Mesenteric fat pad (tissue), 1 donor: ENCODE data around the genes HRH3, OSBPL2 and SLCO4A1.

DNA sequence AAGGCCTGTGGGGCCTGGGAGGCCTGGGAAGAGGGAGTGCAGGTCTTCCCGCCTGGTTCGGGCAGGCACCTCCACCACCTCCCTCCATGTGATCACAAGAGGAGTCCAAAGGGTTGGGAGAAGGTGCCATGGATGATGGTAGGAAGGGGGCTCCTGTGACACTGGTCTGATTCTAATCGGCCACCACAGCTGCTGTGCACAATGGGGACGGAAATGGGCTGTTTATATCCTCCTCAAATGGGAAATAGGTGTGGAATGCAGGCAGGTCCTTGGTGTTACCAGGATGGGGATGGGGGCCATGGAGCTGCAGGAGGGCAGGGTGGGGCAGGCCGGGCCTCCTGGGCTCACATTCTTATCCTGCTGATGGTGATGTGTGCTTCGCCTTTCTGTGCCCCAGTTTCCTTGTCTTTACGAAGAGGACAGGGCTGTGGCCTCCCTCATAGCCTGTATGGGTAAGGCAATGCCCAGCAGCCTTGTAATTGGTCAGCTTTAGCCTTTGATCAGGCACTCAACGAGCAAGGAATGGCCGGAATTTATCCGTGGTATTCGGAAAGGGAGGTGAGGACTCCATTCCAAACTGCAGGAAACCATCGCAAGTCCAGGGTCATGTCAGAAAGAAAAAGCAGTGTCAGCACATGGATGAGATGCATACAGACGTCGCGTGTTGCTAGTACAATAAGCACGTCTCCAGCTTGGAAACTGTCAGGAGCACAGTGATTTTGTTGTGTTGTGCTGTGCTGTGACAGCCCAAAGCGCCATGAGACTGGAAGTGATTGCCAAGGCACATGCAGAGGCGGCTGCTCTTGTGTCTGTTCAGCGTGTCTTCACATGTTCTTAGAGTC is 5.9 kb downstream of the SS18L1 start:
- PRO-cap: no peak

DNA sequence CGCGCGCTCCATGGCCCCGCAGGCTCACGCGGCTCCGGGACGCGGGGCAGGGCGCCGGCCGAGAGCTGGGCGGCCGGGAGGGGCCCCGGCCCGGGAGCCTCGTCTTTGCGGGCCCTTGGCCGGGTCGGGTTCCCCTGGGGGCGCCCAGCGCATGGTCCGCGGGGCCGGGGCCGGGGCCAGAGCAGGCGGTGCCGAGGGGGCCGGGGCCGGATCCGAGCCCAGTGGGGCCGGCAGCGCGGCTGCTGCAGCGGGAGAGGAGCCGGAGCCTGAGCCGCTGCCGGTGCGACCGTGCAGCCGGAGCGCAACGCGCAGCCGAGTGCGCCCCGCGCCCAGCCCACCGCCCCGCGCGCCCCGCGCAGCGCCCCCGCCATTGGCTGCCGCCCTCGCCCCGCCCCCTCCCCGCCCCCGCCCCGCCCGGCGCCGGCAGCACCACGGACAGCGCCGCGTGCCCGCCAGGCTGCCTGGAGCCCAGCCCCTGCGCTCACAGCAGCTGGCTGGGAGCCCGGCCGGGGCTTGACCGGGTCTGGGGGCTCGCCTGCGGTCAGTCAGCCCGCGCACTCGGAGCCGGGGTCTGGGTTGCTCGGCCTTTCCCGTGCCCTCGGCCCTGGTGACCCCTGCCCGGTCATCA is at the start of gene HRH3:
TSS of gene HRH3 (minus strand) at position 320 of the 628 bp plus-strand sequence.
- PRO-cap: no peak

DNA sequence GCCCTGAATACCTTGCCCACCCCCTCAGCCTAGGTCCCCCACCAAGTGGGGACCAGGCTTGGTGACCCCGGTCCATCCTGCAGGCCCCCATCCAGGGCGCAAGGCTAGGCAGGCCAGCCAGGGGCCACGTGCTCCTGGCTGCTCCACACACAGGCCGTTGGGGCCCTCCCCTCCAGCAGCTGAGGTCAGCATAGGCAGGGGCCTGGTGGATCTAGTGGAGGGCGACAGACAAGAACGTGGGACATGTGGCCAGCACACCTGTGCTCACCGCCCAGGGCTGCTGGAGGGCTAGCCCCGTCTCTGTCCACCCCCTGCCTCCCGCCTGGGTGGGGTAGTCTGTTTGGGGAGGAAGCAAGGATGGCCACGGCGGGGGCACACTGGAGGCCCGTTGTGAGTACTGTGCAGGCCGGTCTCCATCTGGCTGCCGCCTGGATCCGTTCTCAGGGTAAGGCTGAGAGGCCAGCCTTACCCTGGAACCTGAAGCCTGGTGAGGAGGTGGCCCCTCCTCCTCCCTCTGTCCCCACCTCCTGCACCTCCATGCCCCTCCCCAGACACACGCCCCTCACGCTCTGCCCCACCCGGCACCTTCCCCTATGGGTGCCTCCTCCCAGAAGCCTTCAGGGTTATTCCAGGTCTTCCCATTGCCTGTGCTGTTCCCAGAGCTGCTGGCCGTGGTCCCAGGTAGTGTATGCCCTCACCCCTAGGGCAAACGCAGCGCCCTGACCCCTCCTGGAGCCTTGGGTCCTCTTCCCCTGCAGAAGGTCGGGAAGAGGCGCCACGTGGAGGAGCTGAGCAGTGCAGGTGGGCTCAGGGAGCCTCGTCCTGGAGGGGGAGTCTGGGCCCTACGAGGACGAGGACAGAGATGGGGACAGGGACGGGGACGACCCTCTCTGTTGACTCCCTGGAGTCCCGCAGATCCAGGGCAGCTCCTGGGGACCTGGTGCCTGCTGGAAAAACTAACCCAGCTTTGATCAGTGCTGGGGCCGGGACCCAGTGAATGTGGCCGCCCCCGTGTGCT is 7.9 kb upstream of the HRH3 start:
- PRO-cap: no peak

- PRO-cap: unidirectional peak, plus-strand start at chr20:62238524
Measured at GRCh38 chr20:62237844-62238820, at the start of gene OSBPL2. OSBPL2 (plus strand) TSS chr20:62238521.

DNA sequence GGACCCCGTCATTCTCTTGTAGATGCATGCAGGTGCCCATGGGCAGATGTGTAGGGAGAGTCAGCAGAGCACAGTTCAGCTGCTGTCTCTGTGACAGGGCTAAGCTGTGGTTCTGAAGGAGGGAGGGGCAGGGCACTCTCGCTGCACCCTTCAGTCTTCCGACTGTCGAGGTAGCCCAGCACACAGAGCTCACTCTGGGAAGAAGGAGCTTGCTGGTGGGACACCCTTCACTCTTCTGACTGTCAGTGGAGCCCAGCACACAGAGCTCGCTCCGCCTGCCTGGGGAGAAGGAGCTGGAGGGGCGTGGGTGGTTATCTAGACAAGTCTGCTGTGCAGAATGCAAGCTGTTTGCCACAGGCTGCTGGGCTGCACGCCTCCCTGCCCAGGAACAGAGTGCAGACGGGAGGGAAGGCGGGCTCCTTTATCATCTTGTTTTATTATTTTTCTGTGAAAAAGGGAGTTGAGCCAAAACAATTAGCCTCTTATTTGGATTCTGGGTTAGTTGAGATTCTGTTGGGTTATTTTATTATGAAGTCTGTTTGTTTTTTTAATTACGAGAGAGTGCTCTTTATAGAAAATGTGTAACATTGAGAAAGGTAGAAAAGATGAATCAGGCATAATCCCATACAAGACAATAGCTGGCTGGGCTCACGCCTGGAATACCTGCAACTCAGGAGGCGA is 28.2 kb upstream of the ADRM1 start:
- PRO-cap: no peak

- PRO-cap: no peak
Measured at GRCh38 chr20:62349582-62349950, 17.5 kb downstream of the LAMA5 start.

GRCh38 chr20:62352193-62352692 is 14.9 kb downstream of the LAMA5 start:
- PRO-cap: no peak

DNA sequence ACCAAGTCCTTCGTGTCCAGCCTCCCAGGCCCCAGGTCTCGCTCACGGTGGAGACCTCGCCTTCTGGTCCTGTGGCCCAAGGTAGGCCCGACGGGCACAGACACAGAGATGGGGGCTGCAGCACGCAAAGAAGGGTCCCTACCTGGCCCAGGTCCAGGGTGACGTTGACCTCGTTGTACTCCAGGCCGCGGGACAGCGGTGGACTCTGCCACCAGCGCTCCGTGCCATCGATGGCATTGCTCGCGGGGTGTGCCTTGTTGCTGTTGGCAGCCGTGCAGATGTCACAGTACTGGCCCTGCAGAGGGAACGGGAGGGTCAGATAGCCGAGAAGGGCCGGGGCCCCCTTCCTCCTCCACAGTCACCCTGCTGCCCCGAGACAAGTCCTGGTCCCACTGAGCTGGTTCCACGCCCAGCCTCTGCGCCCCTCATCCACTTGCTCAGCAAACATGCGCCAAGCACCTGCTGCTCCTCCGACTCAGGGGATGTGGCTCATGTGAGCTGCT is 4.8 kb downstream of the LAMA5 start:
- PRO-cap: no peak

- PRO-cap: no peak
Measured at GRCh38 chr20:62382328-62382966, 4.5 kb upstream of the RPS21 start.

DNA sequence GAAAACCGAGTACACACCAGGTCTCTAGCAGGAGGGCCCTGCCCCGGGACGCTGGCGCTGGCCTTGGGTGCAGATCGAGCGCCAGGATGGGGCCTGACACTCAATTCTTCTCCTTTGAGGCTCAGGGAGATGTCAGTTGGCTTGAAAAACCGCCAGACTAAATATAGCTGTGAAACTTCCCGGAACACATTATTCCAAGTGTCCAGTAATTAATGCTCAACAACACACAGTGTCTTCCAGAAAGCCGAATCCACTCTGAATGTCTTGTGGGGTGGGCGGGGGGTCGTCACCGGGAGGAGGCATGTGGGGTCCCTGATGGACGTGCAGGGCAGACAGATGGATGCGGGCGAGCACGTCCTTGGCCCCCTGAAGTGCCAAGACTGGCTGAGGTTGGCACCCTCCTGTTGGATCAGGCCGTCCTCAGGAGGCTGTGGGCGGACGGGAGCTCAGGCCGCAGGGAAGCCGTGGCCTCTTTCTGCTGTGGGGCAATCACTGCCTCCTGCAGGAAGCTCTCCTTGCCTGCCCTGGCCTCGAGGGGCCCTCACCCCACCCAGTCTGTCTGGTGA is 19.3 kb upstream of the GATA5 start:
- PRO-cap: no peak

DNA sequence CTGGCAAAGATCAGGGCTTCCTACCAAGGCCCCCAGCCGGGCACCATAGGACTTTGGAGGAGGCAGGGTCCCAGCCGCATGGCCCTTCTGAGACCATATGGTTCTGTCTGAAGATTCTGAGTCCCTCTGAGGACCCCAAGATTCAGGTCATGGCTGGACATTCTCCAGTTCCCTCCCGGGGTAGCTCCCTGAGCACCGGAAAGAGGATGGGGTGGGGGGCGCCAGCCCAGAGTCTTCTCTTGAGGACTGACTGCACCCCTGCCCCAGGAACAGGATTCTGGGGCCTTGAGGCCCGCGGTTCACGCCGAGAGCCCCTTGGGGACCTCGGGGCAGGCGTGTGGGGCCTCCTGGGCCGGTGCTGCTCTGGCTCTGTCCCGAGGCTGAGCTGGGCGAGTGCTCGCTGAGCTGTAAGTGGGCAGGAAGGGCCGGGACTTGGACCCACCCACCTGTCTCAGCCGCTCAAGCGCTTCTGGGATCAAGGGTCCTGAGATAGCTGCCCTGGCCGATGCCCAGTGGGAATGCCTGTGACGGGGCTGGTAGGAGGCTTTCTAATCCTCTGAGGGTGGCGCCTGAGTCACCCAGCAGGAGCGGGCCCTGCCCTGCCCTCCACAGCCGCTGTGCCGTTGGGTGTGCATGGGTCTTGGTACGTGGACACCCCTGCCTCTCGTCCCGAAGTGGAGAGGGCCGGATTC is 42.9 kb upstream of the GATA5 start:
- PRO-cap: no peak

GRCh38 chr20:62621177-62621739 is 21.0 kb upstream of the SLCO4A1 start:
- PRO-cap: no peak

DNA sequence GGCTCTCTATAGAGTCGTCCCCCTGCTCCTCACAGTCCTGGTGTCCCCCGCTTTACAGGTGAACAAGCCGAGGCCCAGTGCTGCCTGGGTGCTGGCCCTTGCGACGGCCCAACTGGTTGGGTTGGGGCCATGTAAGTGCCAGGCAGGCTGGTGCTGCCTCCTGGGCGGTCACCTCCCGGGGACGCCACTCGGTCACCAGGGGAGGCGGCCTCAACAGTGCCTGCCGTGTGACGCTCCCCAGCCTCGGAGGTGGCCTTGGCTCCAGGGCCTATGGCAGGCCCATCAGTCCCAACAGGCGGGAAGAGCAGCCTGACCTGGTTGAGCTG is 19.5 kb upstream of the SLCO4A1 start:
- PRO-cap: no peak

DNA sequence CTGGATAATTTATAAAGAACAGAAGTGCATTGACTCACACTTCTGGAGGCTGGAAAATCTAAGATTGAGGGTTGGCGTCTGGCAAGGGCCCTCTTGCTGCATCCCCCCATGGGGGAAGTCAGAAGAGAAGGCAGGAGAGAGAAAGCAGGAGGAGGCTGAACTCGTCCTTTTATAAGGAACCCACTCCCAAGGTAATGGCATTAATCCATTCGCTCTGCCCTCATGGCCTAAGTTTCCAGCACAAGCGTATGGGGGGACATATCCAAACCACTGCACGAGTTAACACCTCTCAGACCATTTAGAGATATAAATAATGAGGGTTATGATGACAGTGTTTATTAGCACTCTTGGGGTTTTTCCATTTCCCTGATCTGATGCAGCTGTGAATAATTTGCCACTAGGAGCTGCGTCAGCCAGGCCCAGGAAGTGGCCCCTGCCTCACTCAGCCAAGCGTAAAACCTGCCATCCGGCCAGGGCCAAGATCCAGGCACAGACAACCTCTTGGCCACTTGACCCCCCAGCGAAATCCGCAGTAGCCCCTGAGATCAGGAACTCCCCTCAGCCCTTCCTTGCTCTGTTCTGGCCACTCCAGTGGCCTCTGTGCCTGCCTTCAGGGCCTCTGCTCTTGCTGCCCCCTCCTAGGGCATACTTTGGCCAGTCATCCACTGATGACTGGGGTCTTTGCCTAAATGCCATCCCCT is 14.2 kb upstream of the SLCO4A1 start:
- PRO-cap: no peak

- PRO-cap: bidirectional peak, plus-strand start at chr20:62642503, minus-strand start at chr20:62642355
Measured at GRCh38 chr20:62641653-62642798, at the start of gene SLCO4A1. SLCO4A1 (plus strand) TSS chr20:62642503.

DNA sequence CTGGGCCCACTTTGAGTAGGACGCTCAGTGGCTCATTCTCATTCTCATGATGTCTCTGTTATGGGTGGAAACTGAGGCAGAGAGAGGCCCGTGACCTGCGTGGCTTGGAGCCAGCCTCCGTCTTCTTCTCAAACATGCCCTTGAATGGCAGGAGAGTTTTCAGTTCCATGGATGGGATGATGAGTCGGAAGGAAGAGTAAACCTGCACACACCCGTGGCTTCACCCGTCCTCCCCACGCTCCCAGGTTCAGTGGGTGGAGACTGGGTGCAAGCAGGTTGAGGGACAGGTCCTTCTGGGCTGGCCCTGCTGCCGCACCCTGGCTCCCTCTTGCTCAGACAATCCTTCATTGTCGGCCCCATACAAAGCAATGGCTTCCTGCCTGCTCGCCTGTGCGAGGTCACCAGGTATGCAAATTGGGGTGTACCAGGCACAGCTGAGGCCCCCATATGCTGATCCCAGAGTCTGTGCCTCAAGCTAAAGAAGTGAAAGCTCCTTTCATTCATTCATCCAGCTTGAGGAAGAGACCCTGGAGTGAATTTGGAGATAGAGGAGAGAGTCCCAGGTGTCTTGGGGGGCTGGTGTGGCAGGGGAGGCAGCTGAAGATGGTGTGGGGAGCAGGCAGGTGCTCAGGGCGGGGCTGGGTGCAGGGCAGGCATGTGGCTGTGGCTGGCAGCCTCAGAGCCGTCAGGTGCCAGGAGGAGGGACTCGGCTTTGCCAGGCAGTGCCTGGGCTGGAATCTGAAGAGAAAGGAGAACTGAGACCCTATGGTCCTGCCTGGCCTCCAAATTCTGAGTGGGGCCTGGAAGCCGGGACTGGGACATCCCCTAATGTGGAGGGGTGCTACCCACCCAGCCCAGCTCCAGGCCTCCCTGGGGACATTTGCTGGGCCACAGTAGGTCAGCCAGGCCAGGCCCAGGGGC is 4.6 kb downstream of the SLCO4A1 start:
- PRO-cap: no peak

DNA sequence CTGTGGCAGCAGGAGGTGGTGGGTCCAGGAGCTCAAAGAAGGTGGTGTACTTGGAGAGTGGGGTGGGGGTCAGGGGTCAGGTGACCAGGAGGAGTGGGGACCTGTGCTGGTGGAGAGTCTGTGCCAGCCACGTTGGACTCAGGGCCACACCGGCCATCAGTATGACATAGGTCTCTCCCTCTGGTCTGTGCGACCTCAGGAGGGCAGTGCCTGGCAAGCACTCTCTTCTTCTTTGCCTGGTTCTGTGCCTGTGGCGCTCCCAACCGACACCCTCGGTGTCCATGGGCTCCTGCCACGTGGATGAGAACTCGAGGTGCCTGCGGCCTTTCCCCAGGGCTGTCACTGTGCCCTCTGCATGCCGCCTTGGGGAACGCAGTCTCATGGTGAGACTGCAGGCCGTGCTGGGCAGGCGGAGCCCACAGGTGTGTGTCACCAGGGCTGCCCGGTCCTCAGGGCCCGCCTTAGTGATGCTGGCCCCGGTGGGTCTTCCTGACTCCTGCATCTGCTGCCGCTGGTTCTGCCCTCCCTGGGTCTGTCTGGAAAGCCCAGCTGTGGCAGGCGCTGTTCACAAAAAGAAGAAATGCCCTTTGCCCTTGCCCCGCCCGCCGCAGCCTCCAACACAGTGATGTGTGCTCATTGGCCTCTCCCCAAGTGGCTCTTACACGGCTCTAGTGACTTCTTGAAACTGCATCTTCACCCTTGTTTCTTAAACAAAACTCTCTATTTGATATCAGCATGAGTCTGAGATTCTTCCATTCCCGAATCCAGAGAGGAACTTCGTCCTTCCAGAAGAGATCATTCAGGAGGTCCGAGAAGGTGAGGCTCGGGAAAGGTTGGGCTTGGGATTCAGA is 1.8 kb downstream of the MRGBP start:
- PRO-cap: no peak

DNA sequence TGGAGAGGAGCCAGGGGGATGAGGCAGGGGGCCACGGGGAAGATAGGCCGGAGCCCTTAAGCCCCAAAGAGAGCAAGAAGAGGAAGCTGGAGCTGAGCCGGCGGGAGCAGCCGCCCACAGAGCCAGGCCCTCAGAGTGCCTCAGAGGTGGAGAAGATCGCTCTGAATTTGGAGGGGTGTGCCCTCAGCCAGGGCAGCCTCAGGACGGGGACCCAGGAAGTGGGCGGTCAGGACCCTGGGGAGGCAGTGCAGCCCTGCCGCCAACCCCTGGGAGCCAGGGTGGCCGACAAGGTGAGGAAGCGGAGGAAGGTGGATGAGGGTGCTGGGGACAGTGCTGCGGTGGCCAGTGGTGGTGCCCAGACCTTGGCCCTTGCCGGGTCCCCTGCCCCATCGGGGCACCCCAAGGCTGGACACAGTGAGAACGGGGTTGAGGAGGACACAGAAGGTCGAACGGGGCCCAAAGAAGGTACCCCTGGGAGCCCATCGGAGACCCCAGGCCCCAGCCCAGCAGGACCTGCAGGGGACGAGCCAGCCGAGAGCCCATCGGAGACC is 4.1 kb upstream of the COL9A3 start:
- PRO-cap: no peak

GRCh38 chr20:62884025-62884299 is 22.3 kb upstream of the TCFL5 start:
- PRO-cap: no peak

DNA sequence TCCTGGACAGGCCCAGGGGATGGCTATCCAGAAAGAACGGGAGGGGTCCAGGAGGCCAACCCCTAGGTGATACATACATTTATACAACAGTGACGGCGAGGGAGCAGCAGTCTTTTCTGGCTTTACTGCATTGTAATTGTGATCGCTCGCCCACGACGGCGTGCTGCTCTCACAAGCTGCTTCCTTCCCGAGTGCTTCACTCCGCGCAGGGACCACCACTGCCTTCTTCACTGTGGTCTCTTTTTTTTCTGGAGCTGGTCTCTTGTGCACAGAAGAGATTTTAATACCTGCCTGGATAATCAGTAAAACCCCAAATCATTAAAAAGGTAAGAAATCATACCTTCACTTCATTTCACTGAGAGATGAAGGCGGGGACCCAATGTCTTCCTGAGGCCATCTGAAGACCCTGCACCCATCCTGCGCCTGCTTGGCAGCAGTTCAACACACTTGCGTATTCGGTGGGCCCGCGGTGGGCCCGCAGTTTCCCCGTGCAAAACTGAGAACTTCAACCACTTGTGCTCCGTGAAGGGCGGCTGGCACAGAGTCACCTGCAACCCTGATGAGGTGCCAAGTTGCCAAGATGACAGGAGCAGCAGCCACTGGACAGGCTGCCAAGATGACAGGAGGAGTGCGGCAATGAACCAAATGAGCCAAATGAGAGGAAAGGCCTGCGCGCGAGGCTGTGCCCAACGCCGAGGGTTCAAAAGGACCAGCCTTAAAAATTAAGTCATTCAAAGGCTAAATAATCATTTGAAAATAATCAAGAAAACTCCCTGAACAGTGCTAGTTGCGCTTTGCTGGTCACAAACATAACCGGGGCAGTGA is 20.3 kb downstream of the DIDO1 start:
- PRO-cap: no peak